Fibroblast of the aortic adventitia (primary cell): ENCODE measurements around a stretch of chr9.

DNA sequence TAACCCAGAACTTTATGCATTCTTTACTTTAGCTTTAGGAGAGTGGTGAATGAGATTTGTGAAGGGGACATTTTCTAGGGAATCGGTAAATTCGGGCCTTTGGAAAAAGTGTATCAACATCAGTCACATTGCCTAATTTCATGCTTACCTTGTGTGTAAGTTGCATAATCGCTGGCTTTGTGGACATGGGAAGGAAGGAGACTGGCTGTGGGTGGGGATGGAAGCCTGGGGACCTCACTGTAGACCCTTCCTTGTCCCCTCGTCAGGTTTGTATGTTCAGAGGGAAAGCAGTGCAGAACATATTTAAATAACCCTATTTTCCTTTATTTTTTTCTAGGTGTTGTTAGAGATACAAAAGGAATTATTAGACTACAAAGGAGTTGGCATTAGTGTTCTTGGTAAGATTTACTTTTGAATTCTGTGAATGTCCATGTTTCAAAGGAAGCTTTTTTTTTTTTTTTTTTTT lies 3.4 kb downstream of the PSAT1 start:
- CAGE, long polyA plus RNA: no peak

- CAGE, long polyA plus RNA: no peak
Observed at GRCh38 chr9:79572951-79573669, 1.3 kb downstream of the TLE4 start.

- CAGE, long polyA plus RNA: no peak
Observed at GRCh38 chr9:79581567-79582373, 10.0 kb downstream of the TLE4 start.

GRCh38 chr9:79648829-79650061 lies 77.5 kb downstream of the TLE4 start:
- CAGE, long polyA plus RNA: no peak

- CAGE, long polyA plus RNA: no peak
Observed at GRCh38 chr9:81592865-81593568, 96.3 kb downstream of the TLE1 start.

DNA sequence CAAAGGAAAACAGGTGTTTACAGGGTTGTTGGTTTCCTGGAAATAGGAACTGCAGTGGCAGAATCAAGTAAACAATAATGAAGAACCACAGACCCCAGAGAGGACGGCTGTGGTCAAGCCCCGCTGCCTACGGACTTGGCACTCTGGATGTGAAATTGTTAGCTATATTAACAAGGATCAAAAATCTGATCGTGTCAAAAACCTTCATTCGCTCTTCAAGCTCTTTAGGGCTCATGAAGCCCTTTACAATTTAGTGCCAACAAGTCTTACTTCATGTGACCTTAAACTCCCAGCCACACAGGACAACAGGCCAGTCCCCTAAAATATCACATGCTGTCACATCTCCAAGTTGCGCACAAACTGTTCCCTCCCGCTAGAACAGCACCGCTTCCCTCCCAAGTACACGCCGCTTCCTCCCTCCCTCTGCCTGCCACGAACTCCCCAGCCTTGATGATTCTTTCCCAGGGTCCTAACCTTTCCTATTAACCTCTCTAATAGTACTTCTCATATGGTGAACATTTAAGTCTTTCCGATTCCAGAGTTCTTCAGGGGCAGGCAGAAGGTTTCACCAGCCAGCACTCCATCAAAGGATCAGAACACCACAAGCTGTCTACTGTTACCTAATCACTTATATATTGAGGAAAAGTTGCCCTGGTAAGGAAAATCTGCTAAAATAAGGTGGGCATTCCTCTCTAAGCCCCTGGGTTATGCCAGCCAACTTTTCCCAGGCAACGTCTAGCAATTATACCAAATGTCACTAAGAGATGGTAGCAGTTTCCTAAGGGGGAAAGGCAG lies 91.2 kb downstream of the TLE1 start:
- CAGE, long polyA plus RNA: no peak

DNA sequence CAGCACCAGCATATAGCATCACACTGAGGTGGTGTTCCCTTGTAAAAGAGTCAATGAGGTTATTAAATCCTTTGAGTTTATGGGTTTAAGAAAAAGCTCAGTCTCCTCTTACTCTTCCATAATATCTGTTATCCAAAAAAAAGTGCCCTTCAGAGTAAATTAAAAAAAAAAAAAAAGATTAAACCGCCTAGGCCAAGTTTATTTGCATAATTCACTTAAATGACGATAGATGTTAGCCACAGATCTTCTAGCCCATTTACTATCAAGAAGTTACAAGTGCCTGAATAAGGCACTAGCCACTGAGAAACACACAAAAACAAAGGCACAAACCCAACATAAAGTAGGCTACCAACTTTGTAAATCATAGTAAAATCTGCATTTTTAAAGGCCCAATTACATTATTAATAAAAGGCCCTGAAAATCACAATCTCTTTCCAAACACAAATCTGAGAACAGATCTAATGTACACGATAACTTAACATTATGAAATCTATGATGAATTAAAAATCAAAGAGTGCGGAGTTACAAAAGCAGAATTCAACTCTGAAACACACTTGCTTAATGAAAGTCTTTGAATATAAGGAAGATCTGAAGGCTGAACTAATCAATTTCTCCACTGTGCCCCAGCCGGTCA lies 5.2 kb downstream of the TLE1 start:
- CAGE, long polyA plus RNA: no peak

- CAGE, long polyA plus RNA: no peak
Observed at GRCh38 chr9:82098848-82099130, 110.2 kb downstream of the SPATA31D1 start.

DNA sequence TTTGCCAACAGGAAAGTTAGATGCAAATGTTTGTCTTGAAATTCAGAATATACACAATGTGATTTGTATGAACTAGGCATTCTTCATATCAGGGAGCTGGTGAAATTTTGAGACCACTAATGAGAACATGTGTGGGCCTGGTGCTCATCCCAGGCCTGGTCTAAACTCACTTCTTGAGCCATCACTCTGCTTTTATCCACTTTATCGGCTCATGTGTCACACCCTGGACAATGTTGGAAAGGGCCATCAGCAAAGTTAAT lies 467.6 kb downstream of the SPATA31D1 start:
- CAGE, long polyA plus RNA: no peak

GRCh38 chr9:82939452-82939780 lies 123.5 kb downstream of the RASEF start:
- CAGE, long polyA plus RNA: no peak

DNA sequence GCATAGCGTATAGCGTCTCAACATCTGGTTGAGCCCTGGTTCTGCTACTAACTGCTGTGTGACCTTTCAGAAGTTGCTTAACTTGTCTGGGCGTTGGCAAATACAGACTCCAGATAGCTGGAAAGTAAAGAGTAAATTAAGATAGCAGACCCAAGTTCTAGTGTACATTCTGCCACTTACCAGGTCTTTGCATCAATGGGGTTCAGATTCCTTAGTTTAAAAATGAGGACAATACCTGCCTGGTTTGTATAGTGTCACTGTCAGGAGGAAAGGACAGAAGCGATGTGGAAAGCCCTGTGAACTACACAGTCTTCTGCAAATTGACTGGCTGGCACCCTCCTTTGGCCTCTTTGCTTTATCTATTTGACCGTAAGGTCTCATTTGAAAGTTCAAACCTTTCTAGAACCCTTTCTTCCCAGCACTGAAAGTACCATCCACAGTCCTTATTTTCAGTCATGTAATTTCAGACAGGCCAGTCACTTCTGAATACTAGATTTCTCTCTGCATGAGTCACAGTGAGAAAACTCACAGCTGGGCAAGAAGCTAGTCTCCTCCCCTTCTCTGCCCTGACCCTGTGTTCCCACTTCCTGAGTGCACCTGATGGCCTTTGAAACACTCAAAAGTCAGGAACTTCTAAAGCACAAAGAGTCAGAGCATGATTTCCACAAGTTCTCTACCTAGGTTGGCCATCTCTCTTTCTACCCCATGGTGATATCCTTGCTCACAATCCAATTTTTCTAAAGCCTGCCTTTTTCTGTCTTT lies 91.2 kb upstream of the RASEF start:
- CAGE, long polyA plus RNA: no peak

DNA sequence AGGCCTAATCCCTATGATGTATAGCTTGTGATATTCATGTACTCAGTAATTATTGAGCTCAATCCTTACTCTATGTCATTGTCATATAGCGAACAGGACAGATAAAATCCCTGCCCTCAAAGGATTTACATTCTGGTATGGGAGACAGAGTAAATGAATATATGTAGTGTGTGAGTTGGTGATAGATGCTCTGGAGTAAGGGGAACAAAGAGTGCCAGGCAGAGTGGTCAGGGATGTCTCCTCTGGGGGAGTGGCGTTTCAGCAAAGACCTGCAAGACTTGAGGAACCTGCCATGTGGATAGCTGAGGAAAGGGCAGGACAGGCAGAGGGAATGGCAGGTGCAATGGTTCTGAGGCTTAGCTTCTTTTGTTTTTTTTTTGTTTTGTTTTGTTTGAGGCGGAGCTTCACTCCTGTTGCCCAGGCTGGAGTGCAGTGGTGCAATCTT lies 1.4 kb downstream of the IDNK start:
- CAGE, long polyA plus RNA: no peak

GRCh38 chr9:83657976-83658872 lies 35.3 kb downstream of the IDNK start:
- CAGE, long polyA plus RNA: no peak

DNA sequence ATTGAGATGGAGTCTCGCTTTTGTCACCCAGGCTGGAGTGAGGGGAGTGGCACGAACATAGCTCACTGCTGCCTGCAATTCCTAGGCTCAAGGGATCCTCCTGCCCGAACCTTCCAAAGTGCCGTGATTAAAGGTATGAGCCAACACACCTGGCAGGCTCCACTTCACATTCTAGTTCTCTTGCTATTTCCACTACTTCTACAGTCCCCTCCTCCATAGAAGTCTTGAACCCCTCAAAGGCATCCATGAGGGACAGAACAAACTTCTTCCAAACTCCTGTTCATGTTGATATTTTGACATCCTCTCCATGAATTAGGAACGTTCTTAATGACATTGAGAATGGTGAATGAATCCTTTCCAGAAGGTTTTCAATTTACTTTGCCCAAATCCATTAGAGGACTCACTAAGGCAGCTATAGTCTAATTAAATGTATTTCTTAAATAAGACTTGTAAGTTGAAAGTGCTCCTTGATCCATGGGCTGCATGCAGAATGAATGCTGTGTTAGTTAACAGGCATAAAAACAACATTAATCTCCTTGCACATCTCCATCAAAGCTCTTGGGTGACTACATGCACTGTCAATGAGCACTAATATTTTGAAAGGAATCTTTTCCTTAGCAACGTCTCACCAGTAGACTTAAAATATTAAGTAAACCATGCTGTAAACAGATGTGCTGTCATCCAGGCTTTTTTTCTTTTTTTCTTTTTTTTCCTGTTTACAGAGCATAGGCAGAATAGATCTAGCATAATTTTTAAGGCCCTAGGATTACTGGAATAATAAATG lies 36.6 kb downstream of the UBQLN1 start:
- CAGE, long polyA plus RNA: no peak

DNA sequence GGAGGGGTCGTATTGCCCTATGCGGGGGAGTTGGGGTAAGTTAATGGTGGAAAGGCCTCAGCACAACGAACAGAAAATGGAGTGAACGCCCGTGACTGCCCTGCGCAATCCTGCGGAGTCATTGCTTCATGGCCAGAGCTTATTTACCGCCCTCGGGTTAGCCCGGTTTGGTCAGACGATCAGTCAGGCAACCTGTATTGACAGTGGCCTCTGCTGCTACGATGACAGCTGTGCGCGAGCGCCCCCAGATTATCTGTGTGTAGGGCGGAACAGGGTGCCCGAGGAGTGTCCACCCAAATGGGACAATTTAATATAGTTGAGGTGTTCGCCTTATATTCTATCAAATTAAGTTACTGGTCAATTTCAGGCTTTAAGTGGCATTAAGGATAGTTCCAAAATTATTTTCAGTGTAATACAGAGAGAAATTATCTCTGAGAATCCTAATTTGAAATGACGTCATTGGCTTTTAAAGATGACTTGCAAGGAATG lies 778 bp upstream of the UBQLN1 start:
- CAGE, long polyA plus RNA: no peak

DNA sequence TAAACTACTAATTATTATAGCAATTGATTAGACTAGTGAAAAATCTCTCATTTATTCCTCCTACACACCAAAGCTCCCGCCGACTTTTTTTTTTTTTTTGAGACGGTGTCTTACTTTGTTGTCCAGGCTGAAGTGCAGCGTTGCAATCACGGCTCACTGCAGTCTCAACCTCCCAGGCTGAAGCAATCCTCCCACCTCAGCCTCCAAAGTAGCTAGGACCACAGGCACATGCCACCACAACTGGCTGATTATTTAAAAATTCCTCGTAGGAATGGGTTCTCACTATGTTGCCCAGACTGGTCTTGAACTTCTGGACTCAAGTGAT lies 30.0 kb upstream of the UBQLN1 start:
- CAGE, long polyA plus RNA: no peak

DNA sequence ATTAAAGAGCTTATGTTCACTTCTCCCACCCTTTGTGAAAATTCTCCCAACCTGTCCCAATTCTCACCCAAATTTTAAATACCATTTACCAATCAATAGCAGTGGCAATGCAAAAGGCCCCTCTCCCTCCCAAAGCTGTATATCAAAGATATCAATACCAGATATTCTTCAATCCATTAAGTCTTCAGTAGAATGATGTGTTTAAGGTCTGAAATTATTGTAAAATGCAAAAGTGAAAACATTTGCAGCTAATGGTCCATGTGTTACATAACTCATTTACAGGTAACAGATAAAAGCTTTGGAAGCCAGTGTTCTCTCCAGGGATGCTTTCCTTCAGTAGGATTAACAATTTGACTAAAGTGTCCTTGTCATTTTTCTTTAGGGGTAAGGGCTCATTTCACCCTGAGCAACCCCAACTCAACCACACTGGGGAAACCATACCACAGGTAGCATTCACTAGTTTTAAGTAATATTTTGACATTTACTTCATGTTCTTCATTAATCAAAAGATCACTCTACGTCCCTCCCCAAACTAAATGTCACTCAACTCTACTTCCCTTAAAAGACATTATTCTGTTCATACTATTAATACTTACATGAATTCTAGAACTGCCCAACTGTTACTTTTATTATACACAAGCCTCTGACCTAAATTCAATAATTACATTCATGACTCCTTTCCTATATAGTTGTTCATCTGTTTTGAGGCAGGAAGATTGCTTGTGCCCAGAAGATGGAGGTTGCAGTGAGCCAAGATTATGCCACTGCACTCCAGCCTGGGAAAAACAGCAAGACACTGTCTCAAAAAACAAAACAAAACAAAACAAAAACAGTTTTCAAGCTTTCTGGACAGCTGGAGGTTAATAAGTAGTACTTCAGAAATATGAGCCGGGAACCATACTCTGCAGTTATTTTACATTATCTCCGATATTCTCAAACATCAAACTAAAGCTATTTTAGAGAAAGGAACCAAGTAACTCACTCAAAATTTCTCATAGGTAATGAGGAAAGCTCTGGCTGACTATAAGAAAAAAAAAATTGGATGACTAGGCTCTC lies 10.7 kb upstream of the C9orf64 start:
- CAGE, long polyA plus RNA: no peak

- CAGE, long polyA plus RNA: no peak
Observed at GRCh38 chr9:86012478-86013453, 71.8 kb downstream of the NAA35 start.

GRCh38 chr9:86021192-86021592 lies 78.2 kb downstream of the GOLM1 start:
- CAGE, long polyA plus RNA: no peak

GRCh38 chr9:86297680-86298168 lies 15.4 kb upstream of the ISCA1 start:
- CAGE, long polyA plus RNA: no peak